T47D (cell line): ENCODE results near the genes TTC1 and ATP10B.

DNA sequence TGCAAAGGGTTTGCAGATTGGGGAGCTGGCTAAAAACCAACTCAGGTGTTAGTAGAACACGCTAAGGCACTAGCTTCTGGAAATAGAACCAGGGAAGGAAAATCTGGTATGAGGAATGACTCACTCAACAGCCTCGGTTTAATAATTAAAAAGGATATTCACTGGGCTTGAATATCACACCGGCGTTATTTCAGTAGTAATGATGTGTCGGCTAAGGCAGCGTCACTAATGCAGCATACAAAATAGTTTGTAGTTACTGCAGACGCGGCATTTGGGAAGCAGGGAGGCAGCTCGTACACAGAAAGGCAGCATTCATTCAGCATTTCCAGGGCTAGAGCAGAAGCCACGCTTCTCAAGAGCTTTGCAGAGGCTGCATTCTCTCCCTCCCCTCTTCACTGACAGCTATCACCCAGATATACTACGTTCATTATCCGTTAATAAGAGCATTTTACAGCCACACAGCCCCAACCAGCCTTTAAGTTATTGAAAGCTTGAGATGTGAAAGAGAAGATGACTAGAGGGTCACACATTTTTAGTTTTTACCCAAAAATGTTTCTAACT lies 1.8 kb downstream of the ADRA1B start:
- RRBS = no CpG with 5 or more reads among the region's 12 CpGs

- RRBS = no CpG with 5 or more reads among the region's 45 CpGs
These were observed at the start of gene TTC1 for GRCh38 chr5:160008636-160009855. TTC1 (plus strand) TSS chr5:160009139.

- RRBS = no CpG with 5 or more reads among the region's 4 CpGs
These were observed 1.5 kb downstream of the TTC1 start for GRCh38 chr5:160010372-160010813.

DNA sequence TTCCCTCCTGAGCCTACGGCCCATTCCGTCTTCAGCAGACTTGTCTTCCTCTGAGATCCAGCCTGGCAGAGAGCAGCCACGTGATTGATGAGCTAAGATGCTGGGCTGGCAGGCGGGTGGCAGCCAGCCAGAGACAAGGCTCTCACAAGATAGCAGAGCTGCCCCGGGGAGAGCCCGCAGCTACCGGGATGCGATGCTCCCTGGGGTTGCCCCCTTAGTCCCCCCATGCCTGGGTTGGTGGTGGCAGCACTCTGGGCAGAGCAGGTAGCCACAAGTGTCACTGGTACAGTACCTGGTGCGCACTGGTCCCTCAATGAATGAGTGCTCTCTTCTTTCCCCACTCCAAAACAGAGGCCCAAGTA lies 53.6 kb upstream of the FABP6 start:
- RRBS = no CpG with 5 or more reads among the region's 9 CpGs

- RRBS = no CpG with 5 or more reads among the region's 7 CpGs
These were observed 10.4 kb downstream of the C1QTNF2 start for GRCh38 chr5:160359801-160360604.

- RRBS = no CpG with 5 or more reads among the region's 11 CpGs
These were observed 12.3 kb downstream of the PTTG1 start for GRCh38 chr5:160433823-160434579.

- RRBS = no CpG with 5 or more reads among the region's 6 CpGs
These were observed 206.5 kb downstream of the PTTG1 start for GRCh38 chr5:160628019-160628769.

DNA sequence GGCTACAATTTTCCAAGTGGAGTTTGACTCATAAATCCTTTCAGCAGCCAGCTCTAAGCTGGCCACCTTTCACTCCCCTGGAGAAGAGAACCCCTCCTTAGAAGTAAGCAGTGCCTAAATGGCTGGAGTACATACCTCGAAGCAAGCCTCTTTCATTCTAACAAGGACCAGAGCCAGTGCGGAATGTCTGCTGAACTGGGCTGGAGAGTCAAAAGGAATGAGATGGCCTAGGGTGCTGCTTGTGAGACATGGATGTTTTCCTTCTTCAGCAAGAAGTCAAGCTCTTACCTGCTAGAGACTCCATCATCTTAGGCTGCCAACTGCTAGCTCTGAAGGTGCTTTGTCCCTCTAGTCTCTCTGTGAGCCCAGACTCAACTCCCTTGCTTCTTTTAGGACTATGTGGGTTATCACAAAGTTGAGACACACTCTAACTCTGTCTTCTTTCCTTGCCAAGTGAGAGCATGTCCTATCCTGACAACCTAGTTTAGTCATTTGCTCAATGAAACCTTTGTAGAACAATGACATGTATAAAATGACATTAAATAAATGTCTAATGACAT lies 168.5 kb downstream of the ATP10B start:
- RRBS = no CpG with 5 or more reads among the region's 2 CpGs

DNA sequence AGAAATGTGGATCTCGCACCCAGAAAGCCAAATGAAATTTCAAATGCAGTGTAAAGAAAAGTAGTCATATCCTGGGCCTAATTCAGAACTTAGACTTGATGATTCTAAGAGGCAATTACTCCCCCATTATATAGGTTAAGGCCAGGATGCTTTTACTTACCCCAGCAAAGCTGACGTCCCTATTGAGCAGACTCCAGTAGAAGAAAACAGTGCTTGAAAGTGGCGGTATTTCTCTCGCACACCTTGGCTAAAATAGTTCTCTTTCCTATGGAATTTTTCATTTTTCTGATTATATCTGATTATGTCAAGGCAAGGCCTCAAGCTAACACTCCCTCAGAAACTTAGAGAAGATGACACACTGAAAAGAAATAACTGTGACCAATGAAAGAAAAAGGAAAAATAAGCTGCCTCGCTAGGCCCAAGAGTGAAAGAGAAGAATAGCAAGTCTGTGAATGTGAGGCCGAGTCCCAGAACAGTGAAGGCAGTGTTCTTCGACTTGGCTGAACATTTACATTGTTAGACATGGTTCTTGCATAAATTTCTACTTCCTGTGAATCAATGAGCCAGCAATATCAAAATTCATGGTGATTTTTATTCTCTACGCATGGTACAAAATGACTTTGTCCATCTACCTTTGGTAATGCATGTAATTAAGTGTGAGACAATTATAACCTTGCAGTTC lies at the start of gene ATP10B:
TSS of gene ATP10B (minus strand) at position 431 of the 682 bp plus-strand sequence.
- RRBS = no CpG with 5 or more reads among the region's 8 CpGs

GRCh38 chr5:161548002-161549052 lies 1.8 kb upstream of the GABRB2 start:
- RRBS = 28% methylated on average over 11 of the region's 62 CpGs

- RRBS = no CpG with 5 or more reads among the region's 1 CpG
These were observed 72.3 kb downstream of the GABRA1 start for GRCh38 chr5:161920269-161920566.

DNA sequence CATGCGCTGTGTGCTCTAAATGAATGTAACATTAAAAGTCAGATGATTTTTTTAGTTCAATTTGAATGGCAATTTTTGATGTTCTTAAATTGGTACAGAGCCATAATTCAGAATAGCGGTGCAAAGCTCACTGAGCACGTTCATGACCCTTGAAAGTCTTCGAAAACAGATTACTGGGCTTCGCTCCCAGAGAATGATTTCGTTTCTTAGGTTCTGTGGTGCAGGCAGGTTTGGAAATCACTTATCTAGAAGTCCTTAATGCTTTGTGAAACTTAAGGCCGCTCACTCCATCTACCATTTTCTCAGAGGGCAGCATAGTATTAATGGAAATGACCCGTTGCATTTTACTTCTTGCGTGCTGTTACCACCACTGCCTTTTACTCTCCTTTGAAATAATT lies 3.0 kb upstream of the MAT2B start:
- RRBS = no CpG with 5 or more reads among the region's 9 CpGs

DNA sequence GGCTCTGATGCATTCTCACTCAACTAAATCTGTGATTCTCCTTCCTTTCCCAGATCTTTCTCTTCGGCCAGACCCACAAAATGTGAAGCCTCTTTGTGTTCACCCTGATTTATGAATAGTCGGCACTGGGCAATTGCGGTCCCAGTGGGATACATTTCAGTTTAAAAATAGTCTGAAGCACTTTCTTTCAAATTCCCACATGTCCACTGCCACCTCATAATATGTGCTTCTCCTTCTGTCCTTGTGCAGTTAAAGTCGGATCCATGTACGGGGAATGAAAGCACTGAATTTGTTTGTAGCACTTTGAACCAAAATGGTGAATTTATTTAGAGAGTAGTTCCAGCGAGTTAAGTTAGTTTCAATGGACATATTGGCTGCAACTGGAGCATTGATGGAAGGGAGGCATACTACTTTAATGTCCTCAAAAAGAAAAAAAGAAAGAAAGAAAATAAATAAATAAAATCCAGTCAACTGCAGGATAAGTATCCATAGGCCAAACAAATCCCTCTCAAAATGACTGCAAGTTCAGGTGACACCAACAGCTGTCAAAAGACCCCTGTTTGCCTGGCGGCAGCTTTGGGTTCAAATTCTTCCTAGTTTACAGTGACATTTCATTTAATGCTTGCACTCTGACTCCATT lies 317.4 kb downstream of the TENM2 start:
- RRBS = no CpG with 5 or more reads among the region's 7 CpGs

DNA sequence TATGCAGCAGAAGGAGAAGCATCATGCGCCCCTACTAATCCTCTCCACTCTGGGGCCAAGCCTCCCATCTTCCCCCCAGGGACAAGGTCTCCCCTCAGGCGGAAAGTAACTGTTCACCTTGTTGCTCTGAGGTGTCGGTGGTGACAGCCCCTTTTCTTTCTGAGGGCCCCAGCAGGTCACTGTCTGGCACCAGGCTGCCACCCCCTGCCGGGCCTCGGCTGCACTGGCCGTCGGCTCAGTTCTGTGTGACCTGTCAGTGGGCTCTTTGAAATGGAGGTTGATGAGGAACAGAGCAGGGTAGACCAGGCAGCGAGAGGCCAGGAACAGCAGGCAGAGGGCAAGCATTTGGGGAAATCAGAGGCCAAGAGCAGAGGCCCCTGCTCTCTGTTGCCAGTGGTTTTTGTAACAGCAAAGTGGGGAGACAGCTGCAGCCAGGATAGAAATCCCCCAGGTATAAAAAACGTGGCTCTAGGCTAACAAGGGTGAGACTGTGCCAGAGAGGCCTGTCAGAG lies 113.4 kb upstream of the WWC1 start:
- RRBS = no CpG with 5 or more reads among the region's 9 CpGs

- RRBS = no CpG with 5 or more reads among the region's 27 CpGs
These were observed 2.9 kb upstream of the WWC1 start for GRCh38 chr5:168288093-168289298.

GRCh38 chr5:168370826-168371649 lies 79.6 kb downstream of the WWC1 start:
- RRBS = no CpG with 5 or more reads among the region's 9 CpGs

DNA sequence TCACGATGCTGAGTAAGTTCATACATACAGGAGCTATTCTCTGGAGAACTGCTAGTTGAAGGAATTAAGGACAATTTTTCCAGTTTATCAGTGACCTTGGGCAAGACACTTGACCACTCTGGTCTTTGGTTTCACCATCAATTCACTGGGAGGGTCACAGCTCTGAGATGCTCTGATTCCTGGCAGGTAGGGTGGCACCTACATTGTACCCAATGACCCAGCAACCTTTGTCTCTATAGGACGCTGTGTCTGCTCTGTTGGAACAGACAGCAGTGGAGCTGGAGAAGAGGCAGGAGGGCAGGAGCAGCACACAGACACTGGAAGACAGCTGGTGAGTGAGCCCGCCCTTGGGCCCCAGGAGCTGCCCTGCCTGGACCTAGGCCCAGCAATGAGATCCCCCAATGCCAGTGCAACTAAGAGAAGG lies 42.0 kb upstream of the RARS1 start:
- RRBS = no CpG with 5 or more reads among the region's 3 CpGs

GRCh38 chr5:168556418-168556872 lies 22.7 kb downstream of the PANK3 start:
- RRBS = no CpG with 5 or more reads among the region's 1 CpG

DNA sequence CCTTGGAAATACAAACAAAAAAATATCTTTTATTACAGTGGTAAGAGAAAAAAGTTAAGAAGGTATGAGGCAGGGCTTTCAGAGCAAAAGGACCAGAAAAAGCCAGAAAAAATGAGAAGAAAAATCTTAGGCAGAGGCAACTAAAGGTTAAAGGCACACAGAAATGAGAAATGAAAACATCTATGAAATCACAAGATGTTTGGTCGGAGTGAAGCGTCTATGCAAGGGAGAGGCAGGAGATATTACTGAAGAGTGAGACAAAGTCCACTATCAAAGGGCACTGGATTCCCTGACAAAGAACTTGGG lies 17.0 kb downstream of the PANK3 start:
- RRBS = no CpG with 5 or more reads among the region's 2 CpGs

GRCh38 chr5:168564760-168565253 lies 14.4 kb downstream of the PANK3 start:
- RRBS = no CpG with 5 or more reads among the region's 1 CpG